Peyer's patch (tissue), 4 donors: ENCODE measurements around a stretch of chr14.

DNA sequence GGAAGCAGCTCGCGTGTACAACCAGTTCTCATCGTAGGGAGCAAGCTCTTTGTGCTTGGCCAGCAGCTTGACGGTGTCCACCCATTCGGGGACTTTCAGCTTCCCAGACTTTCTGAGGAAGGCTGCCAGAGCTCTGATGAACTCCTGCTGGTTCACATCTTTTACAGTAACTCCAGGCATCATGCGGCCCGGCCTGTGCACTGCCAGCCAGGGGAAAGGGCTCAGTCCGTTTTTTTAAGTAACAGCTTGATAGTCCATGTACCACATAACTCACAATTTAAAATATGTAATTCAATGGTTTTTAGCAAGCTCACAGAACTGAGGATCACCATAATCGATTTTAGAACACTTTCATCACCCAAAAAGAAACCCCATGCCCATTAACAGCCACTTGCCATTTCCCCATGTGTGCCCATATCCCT lies 29.5 kb upstream of the EAPP start:
- PRO-cap = no peak
- RAMPAGE, long total RNA, 4 experiments = no peak in any of the 4 experiments

- PRO-cap = no peak
- RAMPAGE, long total RNA, 4 experiments = no peak in any of the 4 experiments
Observed at GRCh38 chr14:34605462-34605926, 24.5 kb downstream of the SNX6 start.

GRCh38 chr14:34619490-34620548 lies 10.1 kb downstream of the SNX6 start:
- PRO-cap = no peak
- RAMPAGE, long total RNA, 4 experiments = no peak in any of the 4 experiments

DNA sequence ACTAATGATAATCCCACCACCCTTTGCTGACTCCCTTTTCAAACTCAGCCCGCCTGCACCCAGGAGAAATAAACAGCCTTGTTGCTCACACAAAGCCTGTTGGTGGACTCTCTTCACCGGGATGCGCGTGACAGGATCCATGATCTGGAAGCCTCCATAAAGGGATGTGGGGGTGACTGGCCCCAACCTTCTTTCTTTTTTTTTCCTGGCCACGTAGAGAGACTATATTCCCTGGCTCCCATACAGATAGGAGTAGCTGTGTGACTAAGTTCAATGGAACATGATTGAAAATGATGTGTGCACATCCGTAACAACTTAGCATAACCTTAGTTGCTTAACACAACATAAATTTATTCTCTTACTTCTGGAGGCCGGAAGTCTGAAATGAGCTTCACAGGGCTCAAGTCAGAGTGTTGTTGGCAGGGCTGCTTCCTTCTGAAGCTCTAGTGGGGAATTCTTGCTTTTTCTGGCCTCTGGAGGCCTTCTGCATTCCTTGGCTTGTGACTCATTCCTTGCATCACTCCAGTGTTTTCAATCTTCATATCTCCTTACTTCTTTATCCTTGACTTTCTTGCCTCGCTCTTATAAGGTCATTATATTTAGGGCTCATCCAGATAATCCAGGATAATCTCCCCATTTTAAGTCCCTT lies 20.8 kb upstream of the SNX6 start:
- PRO-cap = no peak
- RAMPAGE, long total RNA, 4 experiments = no peak in any of the 4 experiments

- PRO-cap = no peak
- RAMPAGE, long total RNA, 4 experiments = no peak in any of the 4 experiments
Observed at GRCh38 chr14:34783730-34784018, 69.3 kb upstream of the CFL2 start.

GRCh38 chr14:34842812-34843790 lies 32.1 kb downstream of the BAZ1A start:
- PRO-cap = no peak
- RAMPAGE, long total RNA, 4 experiments = no peak in any of the 4 experiments

- PRO-cap = no peak
- RAMPAGE, long total RNA, 4 experiments = no peak in any of the 4 experiments
Observed at GRCh38 chr14:35068150-35068949, 22.3 kb downstream of the FAM177A1 start.

DNA sequence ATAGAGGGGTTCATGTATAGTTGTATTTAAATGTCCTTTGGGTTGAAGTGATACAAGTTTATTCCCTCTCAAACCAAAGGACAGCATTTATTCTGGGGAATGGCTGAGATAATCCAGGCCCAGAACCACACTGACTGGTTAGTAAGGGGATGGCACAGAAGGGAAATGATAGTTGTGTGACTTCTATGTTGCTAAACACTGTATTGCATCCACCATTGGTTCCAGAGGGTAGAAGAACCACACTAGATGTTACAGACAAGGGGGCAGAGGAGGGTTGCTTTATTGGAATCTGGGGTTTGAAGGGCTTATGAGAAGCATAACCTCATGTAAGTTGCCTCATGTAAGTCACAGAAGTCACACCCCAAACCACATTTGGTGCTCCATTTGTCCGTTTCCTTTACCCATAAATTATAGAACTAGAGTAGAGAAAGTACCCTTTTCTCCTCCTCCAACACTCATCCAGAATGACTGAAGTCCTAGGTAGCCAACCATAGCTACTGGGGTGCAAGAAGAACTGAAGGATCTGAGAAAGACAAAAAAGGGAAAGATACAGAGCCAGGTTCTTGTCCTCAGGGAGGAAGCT lies 5.5 kb upstream of the PSMA6 start:
- PRO-cap = no peak
- RAMPAGE, long total RNA, 4 experiments = no peak in any of the 4 experiments

- PRO-cap = no peak
- RAMPAGE, long total RNA, 4 experiments = no peak in any of the 4 experiments
Observed at GRCh38 chr14:35337702-35338274, 45.6 kb downstream of the PSMA6 start.

DNA sequence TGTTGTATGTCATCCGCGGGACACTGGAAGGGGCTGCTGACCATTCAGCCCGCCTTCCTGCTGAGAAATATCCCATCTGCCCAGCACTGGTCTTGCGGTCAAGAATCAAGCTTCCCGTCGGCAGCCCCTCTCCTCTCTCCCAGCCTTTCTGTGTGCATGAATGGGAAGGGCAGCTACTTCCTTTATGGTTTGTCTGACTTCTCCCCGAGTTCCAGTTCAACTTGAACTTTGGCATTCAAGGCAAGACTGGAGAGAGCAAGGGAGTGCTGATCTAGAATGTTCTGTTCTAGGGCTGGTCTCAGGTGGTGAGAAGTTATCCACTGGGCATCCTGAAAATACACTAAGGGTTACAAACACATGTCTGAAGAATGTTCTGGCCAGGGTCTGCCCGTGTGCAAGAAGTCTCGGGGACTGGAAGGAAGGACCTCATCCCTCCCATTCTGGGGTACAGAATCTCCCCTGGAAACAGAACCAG lies 51.6 kb downstream of the PSMA6 start:
- PRO-cap = bidirectional peak, plus-strand start at position 249 of the sequence, minus-strand start at position 150 of the sequence
- RAMPAGE, long total RNA, 4 experiments = no peak in any of the 4 experiments

- PRO-cap = bidirectional peak, plus-strand start at chr14:35384669, minus-strand start at chr14:35384604; unidirectional peak, minus-strand start at chr14:35384727
- RAMPAGE, long total RNA, 4 experiments = no peak in any of the 4 experiments
Observed at GRCh38 chr14:35384139-35384986, 20.2 kb downstream of the NFKBIA start.

- PRO-cap = bidirectional peak, plus-strand start at chr14:35402113, minus-strand start at chr14:35402051
- RAMPAGE, long total RNA, 4 experiments = no peak in any of the 4 experiments
Observed at GRCh38 chr14:35401157-35402239, 3.1 kb downstream of the NFKBIA start.

- PRO-cap = no peak
- RAMPAGE, long total RNA, 4 experiments = no peak in any of the 4 experiments
Observed at GRCh38 chr14:35406828-35407436, 2.4 kb upstream of the NFKBIA start.

- PRO-cap = no peak
- RAMPAGE, long total RNA, 4 experiments = start-site peak on the minus strand in 1 of 4 experiments, at chr14:35601482-35601986 at its widest, 9 reads per replicate
Observed at GRCh38 chr14:35601666-35602073, 67.7 kb downstream of the INSM2 start.

GRCh38 chr14:35861135-35861684 lies 35.1 kb downstream of the BRMS1L start:
- PRO-cap = no peak
- RAMPAGE, long total RNA, 4 experiments = no peak in any of the 4 experiments

- PRO-cap = no peak
- RAMPAGE, long total RNA, 4 experiments = no peak in any of the 4 experiments
Observed at GRCh38 chr14:35985687-35986369, 159.7 kb downstream of the BRMS1L start.

GRCh38 chr14:36255964-36256591 lies 64.4 kb downstream of the MBIP start:
- PRO-cap = no peak
- RAMPAGE, long total RNA, 4 experiments = no peak in any of the 4 experiments

- PRO-cap = no peak
- RAMPAGE, long total RNA, 4 experiments = no peak in any of the 4 experiments
Observed at GRCh38 chr14:36521380-36522177, 1.5 kb upstream of the NKX2-1 start.

DNA sequence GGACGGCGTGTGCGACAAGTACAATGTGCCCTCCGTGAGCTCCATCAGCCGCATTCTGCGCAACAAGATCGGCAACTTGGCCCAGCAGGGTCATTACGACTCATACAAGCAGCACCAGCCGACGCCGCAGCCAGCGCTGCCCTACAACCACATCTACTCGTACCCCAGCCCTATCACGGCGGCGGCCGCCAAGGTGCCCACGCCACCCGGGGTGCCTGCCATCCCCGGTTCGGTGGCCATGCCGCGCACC lies 1.5 kb downstream of the PAX9 start:
- PRO-cap = no peak
- RAMPAGE, long total RNA, 4 experiments = no peak in any of the 4 experiments

DNA sequence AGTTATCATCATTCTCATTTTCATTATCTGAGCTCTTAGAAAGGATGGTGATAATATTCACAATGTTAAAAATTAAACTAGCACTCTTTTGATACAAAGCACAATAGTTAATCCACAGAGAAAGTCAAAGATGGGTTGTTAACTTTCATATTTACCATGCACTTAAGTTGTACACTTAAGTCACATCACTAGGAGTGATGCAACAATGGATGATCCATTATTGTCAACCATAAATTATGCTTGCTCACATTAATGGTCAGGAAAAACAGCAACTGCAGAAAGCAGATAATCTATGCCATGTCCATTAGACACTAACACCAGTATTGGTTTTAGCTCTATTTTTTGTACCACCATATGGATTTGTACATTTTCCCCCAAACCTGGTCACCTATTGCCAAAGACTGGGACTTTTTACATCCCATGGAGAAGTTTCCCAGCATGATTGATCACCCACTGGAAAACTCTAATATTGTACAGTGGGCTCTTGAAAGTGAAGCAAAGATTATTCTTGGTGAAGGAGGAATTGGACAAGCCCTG lies 195.5 kb downstream of the FOXA1 start:
- PRO-cap = no peak
- RAMPAGE, long total RNA, 4 experiments = no peak in any of the 4 experiments